ENCODE measurements around a stretch of chr1.

DNA sequence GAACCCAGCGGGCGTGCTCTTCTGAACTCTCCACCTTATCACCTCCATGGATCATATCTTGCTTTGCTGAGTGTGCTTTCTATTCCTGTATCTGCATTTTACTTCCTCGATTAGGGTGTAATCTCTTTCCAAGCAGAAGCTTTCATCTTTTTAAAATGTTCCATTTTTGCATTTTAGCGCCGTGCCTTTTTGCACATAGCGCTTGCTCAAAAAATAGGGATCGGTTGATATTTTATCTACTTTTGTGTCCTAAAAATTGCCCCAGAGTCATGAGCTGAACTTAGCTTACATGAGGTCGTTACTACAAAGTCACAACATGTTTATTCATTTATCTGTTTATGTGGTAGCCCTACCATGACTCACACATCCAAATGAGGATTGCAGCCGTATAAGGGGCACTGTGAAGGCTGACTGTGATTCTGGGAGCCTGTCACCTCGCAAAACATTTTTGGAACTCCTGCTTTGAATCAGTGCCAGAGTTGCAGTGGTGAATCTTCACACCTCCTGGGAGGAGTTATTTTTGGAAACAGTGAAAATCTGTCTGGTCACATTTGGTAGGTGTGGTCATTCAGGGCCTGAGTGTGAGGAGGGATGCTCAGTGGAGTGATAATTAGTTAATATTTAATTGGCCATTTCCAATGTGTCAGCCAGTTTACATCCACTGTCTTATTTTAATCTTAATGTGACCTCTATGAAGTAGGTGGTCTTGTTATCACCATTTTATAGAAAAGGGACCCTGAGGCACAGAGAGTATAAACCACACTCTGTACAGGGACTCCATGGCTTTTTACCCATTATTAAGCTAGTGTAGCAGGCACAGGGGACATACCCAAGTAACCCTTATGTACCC, 63.4 kb downstream of the IER5 start:
- PRO-cap: no peak

DNA sequence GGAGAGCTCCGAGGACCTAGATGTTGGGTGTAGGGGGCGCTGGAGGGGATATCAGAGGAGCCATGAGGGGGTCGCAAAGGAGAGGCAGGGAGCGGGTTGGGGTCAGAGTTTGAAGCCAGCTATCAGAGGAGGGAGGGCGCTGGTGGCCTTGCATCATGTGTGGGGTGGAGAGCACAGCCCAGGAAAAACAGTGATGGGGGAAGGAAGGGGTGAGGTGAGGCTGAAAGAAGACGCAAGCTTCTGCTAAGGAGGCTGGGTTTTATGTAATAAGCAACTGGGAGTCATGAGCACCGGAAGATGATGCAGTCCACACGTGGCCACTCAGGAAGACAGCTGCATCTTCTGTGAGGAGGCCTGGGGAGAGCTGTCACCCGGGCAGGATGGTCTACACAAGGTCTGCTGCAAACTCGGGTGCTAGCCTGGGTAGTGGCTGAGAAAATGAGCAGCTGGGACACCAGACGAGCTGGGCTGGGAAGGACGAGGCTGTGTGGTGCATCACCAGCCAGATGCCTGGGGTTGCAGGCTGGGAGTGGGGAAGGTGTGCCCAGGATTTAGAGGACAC, 72.9 kb downstream of the IER5 start:
- PRO-cap: bidirectional peak, plus-strand start at position 351 of the sequence, minus-strand start at position 234 of the sequence

GRCh38 chr1:181482144-181483428, 731 bp upstream of the CACNA1E start:
- PRO-cap: no peak

DNA sequence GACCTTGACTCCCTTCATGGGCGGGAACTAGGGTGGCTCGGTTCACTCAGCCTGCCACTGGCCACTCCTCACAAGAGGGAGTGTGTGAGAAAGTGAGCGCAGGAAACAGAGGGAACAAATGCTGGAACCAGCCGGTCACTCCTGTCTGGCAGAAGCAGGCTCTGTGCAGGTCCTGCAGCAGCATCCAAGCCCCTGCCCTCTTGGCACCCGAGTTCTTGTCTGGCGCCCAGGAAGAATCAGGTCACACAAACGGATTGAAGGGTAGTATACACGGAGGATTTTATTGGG, 58.9 kb downstream of the ZNF648 start:
- PRO-cap: no peak

- PRO-cap: no peak
These were observed 39.9 kb upstream of the ZNF648 start for GRCh38 chr1:182101362-182101890.

DNA sequence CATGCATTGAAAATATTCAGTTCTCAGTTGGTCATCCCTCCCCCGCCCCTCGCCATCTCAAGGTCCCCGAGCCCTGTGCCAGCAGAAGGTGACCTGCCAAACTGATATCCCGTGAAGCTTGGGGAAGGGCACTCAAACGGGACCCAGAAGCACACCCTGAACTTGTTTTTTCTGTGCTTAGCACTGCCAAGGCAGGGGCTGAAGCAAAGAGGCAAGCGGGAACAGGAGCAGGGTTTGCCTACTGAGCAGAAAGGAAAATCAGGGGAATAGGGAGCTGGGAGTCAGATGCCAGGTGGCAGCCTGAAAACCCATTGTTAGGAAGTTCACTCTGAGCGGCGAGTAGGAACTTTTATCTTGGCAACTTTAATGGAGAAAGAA, 68.0 kb upstream of the ZNF648 start:
- PRO-cap: no peak

DNA sequence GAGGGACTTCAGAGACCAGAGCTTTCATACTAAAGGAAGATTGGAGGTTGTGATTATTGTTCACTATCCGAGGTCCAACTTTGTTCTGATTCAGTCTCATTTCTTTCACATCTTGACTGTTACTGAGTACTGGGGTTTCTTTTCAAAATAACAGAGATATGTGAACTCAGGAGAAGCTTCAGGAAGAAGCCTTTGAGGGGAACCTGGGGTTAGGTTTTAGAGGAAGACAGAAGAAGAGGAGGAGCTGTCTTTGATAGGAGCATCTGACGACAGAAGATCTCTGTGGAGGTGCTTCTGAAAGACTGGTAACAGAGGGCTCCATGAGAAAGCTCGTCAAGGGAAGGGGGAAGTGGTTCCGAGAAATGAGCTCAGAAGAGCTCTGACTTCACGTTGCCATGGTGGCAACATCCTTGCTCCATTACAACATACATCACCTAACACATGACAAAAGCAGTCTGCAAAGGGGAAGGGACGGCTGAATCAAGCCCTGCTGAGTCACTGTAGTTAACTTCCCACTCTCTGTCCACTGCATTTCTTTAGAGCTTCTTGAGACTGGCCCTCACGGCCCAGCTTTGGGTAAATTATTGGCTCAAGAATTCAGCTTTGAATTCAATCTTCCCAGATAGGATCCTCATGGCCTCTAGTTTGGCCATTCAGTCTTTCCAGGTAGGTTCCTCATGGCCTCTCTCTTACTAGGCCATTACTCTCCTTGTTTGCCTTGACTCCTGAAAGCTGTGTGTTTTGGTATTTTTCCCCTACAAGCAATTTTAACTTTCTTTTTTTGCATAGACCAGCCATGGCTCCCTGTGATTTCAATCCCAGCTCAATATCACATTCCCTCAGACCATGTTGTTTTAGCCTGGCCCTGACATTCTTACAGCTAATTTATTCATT, 87.9 kb upstream of the ZNF648 start:
- PRO-cap: bidirectional peak, plus-strand start at position 539 of the sequence, minus-strand start at position 304 of the sequence

GRCh38 chr1:182193712-182194292, 132.3 kb upstream of the ZNF648 start:
- PRO-cap: no peak

DNA sequence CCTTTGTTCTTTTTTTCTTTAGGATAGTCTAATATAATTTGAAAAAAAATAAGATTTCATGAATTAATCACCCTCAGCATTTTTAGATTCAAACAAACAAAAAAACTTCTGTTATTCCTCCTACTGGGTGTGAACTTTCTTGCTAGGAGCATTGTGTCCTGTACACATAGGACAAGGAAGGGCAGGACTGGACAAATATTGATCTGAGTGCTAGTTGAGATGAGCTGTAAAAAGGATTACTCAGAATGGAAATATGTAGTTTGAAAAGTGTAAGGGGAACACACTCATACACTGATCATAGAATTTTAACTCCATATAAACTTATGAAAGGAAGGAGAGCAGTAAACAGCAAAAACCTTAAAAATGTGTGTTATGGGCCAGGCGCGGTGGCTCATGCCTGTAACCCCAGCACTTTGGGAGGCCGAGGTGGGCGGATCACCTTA, 156.5 kb upstream of the ZNF648 start:
- PRO-cap: unidirectional peak, plus-strand start at position 258 of the sequence

DNA sequence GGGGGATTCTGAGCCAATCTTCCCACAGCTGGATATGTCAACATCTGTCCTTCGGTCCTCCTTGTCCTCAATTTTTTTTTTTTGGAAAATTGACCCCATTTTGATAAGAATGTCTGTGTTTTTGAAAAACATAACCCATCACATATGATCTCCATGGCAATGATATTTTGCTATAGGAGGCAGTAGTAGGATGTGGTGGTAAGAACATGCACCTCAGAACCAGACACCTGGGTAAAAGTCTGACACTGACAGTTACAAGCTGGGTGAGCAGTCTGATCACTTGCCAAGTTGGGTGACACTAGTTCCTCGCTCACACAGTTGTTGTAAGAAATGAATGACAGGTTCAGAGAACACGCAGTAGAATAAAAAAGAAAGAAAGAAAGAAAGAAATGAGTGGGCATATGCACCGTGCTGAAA, 90.7 kb downstream of the GLUL start:
- PRO-cap: no peak

DNA sequence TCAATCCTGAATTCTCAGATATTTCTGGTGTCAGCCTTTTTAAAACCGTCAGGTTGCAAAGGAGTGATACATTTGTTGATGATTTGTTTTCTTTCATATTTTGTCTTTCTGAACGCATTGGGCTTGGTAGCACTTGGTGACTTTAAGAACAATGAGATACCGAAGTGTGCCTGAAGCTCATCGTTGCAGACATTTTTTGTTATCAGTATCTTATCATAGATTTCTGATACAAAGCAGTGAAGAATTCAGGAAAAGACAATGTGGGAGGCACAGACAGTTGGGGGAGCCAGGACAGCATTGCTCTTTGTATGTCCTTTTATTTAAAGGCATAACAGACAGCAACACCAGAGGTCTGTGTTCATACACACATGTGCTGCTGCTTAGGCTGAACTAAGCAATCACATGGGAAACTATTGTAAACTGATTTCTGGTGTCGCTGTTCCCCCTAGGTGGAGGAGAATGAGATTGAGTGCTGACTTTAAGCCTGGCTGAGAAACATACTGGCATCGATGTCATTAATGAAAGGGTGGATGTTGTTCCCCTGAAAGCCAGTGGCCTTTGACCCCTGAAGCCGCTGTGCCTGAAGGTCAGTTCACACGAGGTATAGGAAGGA, 16.1 kb downstream of the DHX9 start:
- PRO-cap: no peak

- PRO-cap: no peak
These were observed 26.3 kb downstream of the DHX9 start for GRCh38 chr1:182865084-182866138.

GRCh38 chr1:182877246-182878487, 38.5 kb downstream of the DHX9 start:
- PRO-cap: no peak

DNA sequence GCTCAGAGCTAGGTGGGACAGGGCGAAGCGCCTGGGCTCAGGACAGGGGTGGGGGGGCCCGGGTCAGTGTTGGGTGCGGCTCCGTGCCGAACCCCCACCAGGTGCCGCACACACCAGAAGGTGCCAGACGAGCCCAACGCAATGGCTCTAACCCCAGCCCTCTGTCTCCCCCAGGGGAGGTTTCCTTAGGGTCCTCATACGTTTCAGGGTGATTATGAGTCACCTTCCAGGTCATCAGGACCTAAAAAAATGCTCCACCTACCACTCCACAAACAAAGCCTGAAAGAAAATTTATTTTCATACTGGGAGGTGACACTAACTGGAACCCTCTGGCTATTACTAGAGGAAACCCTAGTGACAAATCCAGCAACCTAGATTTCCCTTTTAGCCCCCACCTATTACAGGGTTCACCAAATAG, 414 bp upstream of the SHCBP1L start:
- PRO-cap: no peak

- PRO-cap: no peak
These were observed 25.4 kb downstream of the LAMC1 start for GRCh38 chr1:183048557-183049079.

GRCh38 chr1:183121552-183122375, 64.3 kb upstream of the LAMC2 start:
- PRO-cap: no peak

GRCh38 chr1:183140077-183140767, 45.8 kb upstream of the LAMC2 start:
- PRO-cap: no peak

DNA sequence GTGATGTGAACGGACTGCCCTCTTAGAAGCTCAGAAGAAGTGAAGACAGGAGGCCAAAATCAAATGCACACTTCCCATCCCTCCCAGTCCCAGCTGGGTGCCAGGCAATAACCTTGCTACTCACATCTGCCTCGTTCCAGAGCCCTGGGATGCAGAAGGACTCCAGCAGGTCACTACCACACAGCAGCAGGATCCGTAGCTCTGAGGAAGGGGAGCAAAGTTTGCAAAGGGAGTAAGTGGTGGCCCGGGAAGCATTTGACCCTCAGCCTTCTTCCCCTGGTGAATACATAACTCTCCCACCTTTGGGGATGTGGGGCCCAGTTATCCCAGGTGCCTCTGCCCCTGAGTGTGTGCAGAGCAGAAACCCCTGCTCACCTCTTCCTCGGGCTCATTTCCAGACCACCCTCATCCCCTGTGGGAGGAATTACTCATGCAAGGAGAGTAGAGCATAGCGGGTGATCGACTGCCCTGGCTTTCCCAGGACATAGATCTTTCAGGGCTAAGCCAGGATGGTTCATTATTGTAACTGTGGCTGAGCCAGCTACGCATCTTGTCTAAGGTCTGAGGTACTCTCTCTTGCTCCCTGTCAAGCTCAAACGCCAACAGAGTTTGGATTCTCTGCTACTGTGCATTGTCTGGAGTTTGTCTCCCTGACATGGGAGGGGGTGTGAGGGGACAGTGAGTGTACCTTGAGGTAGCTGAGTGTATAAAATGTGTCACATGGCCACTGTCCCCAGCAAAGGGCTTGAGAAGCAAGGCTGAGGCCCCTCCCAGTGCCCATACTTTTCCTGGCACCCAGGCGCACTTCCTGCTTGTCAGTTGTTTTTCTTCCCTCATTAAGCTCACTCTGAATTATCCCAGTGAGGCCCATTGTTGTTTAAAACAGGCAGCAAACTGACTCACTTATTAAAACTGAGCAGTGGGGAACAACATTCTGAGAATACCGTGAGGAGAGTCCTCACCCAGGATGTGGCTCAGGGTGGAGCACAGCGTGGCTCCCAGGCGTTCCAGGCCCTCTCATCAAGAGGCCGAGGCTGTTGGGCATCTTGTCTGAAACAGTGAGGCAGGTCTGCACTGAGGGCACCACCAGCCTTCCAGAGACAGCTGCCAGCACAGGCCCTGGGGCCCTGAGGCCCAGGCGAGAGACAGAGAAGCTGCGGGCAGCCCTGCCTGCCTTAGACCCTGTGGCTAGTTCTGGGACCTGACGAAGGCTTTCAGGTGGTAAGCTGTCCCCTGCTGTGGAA, 92.8 kb downstream of the LAMC2 start:
- PRO-cap: no peak

DNA sequence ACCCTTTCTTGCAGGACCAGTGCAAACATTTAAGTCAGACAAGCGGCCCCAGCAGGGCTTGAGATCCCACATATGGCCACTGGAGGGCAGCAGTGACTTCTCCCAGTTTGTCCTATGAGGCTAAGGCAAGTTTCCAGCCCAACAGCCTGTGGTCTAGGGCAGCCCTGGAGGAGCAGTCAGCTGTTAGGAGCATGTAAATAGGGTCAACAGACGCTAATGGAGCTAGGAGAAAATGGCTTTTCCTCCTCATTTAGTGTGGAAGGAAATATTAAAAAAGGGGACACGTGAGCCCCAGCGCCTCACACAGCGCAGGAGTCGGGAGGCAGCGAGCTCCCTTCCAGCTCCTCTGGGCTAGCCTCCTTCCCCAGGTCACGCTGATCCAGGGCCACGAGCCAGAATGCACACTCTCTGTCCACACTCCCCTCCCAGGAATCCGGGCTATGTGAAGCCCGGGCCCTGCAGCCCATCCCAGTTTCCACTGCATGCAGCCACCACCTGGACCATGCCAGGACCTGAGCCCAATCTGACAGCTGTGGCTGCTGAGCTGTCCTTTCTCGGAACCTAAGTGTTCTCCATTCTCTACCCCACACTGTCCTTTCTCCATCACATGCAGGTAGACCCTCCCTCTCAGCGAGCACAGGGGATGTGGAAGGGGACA, 95.6 kb downstream of the LAMC2 start:
- PRO-cap: no peak

DNA sequence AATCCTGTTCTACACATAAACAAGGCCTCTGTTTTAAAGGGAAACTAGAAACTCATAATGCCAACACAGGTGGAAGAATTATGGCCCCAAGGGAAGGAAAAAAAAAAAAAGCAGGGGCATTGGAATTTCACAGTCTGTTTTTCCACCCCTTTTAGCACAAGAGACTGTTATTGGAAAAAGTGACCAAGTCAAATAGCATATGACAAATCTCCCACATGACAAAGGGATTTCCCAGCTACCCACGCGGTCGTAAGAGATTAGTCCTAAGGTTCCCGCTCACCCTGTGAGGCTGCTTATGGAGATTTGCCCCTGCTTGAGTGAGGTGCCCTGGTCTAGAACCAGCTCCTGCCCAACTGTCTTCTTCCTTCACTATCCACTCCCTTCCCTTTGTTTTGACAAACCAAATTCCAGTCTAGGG, 107.4 kb downstream of the NMNAT2 start:
- PRO-cap: no peak

Measured in mucosa of descending colon (tissue), 1 donor.